AG09309 (cell line): ENCODE results near the gene CHST13.

GRCh38 chr3:126374706-126375119, 17.5 kb upstream of the KLF15 start:
- RRBS, result no CpG with 5 or more reads among the region's 6 CpGs

DNA sequence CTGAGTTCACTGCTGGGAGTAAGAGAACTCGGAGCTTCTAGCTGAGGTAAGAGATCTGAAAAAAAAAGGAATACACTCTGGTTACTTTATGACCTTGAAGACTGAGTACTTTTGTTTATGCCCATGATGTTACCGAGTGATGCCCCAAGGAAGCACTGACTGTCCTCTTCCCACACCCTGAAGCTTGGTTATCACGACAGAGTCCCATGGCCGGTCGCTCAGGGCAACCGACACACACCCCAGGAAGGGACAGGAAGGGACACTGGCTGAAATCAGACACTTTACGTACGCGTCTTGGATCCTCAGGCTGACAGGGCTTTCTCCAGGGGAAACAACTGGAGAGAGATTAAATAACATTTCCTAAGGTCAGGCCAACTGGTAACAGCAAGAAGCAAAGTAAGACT, 13.5 kb downstream of the ZXDC start:
- RRBS, result no CpG with 5 or more reads among the region's 9 CpGs

- RRBS, result no CpG with 5 or more reads among the region's 12 CpGs
Measured at GRCh38 chr3:126468178-126468870, 7.4 kb downstream of the ZXDC start.

- RRBS, result no CpG with 5 or more reads among the region's 12 CpGs
Measured at GRCh38 chr3:126472003-126472881, 3.4 kb downstream of the ZXDC start.

- RRBS, result 6% methylated on average over 28 of the region's 90 CpGs
Measured at GRCh38 chr3:126523753-126525129, at the start of gene CHST13. Gene CHST13, plus strand, starts transcription at chr3:126524155.

- RRBS, result 69% methylated on average over 3 of the region's 9 CpGs
Measured at GRCh38 chr3:126540976-126541237, 17.0 kb downstream of the CHST13 start.

GRCh38 chr3:126730936-126731479, 27.0 kb downstream of the CHCHD6 start:
- RRBS, result no CpG with 5 or more reads among the region's 4 CpGs

- RRBS, result 98% methylated on average over 2 of the region's 8 CpGs
Measured at GRCh38 chr3:126857924-126858462, 124.9 kb upstream of the PLXNA1 start.

GRCh38 chr3:127588825-127589583, 1.5 kb downstream of the TPRA1 start:
- RRBS, result no CpG with 5 or more reads among the region's 11 CpGs

DNA sequence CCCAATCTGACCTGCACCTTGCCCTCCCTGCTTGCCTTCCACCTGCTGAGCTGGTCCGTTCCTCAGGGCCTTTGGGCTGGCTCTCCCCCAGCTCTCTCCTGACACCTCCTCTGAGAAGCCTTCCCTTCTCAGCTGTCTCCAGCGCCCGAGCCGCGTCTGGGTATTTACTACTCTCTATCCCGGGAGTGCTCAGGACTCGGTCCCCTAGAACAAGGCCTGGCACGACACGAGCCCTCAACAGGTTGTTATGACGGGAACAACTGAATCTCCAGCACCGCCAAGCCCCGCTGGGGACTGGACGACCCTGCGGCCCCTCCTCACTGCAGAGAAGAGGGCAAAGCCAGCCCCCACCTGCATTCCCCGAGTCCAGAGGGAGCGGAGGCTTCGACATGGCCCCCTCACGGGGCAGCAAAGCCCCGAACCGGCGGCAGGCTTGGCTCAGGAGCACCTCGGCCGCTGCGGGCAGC, 916 bp downstream of the TPRA1 start:
- RRBS, result 0% methylated on average over 4 of the region's 24 CpGs

DNA sequence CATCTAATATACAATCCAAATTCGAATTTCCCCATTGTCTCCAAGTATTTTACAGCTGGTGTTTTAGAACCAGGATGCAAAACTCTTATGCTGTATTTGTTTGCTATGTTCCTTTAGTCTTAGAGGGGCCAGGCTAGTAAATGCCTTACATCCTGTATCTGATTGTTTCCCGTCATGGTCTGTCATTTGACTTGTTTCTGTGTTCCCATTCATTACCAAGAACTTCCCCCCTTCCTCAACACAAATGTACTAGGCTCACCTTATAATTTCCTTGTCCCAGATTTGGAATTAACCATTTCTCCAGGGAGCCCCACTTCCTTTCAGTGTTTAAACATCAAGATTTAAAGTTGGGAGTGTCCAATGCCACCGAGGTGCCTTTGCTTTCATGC, 54.2 kb downstream of the ABTB1 start:
- RRBS, result no CpG with 5 or more reads among the region's 3 CpGs

- RRBS, result 100% methylated on average over 1 of the region's 10 CpGs
Measured at GRCh38 chr3:127729533-127730311, 57.0 kb downstream of the ABTB1 start.

- RRBS, result no CpG with 5 or more reads among the region's 25 CpGs
Measured at GRCh38 chr3:127814907-127816072, 7.0 kb downstream of the MGLL start.

- RRBS, result no CpG with 5 or more reads among the region's 10 CpGs
Measured at GRCh38 chr3:128070665-128071315, 18.6 kb downstream of the SEC61A1 start.

DNA sequence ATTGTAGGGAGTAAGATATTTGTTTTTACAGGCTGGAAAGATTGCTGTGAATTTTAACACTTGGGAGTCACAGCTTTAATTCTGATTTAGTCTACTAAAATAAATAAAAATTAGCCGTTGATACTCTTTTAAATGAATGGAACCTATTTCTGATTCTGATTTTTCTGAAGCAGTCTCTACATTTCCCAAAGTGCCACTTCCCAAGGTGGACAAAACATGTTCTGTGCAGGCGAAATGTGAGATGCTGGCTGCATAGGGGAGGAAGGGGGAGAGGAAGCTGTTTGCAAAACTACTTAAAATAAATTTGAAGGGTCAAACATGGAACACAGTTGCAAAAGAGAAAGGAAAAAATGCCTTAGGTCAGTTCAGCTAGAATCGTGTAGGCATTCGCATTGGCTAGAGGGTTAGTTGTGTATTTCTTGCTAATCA, 25.7 kb downstream of the EEFSEC start:
- RRBS, result no CpG with 5 or more reads among the region's 4 CpGs

DNA sequence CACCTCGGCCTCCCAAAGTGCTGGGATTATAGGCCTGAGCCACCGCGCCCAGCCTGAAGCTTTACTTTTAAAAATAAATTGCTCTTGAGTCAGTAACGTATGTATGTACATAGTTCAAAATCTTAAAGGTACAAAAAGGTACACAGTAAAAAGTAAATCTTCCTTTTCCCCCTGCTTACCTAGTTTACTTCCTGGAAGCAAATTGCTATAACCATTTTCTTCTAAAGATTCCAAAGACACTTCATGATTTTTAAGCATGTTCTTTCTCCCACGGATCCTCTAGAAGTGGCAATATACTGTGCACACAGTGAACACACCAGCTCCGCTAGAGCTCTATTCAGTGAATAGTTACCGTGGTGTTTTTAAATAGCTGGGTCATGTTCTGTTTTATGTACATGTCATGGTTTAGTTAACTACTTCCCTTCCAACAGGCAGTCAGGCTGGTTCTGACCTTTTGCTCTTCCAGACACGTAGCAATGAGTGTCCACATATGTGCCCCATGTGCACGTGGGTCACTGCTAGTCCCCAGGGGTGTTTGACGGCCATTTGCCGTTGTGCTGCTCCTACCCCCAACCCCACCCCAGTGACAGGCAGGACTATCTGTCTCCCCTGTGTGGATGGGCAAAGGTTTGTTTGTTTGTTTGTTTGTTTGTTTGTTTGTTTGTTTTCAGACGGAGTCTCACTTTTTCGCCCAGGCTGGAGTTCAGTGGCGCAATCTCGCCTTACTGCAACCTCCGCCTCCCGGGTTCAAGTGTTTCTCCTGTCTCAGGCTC, 82.2 kb downstream of the EEFSEC start:
- RRBS, result no CpG with 5 or more reads among the region's 17 CpGs

GRCh38 chr3:128278867-128279437, 125.7 kb downstream of the EEFSEC start:
- RRBS, result no CpG with 5 or more reads among the region's 15 CpGs

DNA sequence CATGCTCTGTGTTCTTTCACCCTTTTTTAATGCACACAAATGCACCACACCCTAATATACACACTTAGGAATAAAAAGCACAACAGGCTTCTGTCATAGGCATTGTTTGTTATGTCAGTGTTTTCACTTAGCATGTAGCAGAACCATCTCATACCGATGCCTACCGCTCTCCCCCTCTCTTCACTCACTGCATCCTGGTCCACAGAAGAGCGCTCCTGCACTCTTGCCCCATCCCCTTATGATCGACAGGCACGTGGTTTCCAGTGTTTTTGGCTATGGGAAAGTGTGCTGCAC, 150.5 kb downstream of the DNAJB8 start:
- RRBS, result no CpG with 5 or more reads among the region's 5 CpGs

GRCh38 chr3:128343456-128343975, 123.2 kb downstream of the DNAJB8 start:
- RRBS, result no CpG with 5 or more reads among the region's 5 CpGs

DNA sequence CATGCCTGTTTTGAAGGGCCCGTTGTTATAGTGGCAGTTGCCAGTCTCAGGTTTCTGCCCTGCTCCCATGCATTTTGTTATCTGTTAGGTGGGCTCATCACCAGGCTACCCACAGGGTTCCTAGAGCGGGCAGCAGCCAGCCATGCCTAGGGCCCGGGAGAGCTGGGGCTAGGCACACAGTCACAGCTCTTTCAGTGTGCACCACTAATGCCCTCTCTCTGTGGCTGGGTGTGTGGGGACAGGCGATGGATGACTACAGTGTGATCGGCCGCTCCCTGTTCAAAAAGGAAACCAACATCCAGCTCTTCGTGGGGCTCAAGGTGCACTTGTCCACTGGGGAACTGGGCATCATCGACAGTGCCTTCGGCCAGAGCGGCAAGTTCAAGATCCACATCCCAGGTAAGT, 108.7 kb downstream of the DNAJB8 start:
- RRBS, result no CpG with 5 or more reads among the region's 10 CpGs